Type B pancreatic cell (in vitro differentiated cells): ENCODE results near the gene TEX48.

GRCh38 chr9:114205284-114205655 lies 49.9 kb downstream of the COL27A1 start:
- PRO-cap = no peak

DNA sequence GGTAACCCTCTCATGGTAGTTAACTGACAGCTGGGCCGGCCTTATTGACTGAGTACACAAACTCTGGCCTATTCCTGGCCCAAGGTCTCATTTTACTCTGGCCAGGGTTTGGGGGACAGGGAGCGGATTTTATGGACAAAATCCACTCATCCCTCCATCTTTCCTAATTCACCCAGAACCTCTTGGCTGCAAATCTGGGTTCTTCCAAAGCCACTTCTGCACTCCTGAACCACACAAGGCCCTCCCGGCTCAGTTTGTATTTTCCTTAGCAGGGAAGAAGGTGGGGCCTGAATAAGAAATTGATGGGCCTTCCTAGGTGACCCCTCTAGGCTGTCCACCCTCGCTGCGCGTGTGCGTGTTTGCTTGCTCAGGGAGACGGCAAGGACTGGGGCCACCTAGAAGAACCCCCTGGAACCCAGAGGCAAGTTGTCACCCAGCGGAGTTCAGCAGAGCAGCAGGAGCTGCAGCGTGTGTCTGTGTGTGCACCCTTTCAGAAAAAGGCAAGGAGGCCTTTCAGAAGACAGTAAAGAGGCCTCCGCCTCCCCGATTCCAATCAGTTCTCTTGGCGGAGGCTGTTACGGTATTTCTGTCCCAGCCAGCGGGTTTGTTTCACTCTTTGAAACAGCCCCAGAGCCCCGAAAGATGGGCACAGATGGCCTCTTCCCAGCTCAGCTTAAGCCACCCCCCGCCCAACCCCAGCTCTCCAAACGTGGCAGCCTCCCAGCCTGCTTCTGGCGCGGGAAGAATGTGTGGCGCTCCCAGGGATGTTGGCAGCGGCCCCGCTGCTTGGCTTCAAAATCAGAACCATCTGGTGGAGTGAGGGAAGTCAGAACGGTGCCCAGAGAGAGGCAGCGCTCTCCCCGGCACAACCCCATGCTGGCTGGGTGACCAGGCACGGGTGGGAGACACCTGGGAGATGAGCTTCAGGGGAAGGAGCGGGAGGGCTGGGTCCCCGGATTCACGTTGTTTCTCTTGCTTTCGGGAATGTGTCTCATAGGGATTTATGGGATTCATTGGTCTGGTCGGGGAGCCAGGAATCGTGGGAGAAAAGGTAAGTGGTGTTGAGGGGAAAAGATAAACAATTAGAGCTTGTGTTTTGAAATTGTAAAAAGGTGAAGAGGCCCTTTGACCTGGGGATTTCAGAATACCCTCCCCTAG lies 72.9 kb upstream of the ORM1 start:
- PRO-cap = no peak

- PRO-cap = no peak
Measured at GRCh38 chr9:114327523-114328075, 2.1 kb upstream of the ORM2 start.

DNA sequence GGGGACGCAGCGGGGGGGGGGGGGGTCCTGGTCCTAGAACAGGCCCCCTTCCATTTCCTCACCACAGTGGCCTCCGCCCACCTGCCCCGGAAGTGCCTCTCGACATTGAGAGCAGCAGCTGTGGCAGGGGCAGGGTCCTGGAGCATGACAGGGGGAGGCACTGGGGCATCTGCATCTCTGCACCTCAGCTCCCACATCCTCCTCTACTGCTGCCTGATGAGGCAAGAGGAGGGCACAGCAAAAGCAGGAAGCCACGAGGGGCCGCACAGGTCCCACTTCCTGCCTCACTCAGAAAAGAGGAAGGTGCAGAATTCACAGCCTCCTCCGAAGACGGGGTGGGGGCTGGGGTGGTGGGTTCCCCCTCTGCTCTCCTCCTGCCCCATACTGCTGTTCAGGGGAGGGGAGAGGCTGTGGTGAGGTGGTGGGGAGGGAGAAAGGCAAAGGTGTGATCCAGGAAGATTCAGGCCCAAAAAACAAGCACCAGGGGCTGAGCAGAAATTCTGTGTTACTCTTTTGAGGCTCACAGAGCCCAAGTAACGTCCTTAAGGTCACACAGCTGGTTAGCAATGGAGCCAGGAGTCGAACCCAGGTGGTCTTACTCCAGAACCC lies 14.7 kb downstream of the AKNA start:
- PRO-cap = no peak

DNA sequence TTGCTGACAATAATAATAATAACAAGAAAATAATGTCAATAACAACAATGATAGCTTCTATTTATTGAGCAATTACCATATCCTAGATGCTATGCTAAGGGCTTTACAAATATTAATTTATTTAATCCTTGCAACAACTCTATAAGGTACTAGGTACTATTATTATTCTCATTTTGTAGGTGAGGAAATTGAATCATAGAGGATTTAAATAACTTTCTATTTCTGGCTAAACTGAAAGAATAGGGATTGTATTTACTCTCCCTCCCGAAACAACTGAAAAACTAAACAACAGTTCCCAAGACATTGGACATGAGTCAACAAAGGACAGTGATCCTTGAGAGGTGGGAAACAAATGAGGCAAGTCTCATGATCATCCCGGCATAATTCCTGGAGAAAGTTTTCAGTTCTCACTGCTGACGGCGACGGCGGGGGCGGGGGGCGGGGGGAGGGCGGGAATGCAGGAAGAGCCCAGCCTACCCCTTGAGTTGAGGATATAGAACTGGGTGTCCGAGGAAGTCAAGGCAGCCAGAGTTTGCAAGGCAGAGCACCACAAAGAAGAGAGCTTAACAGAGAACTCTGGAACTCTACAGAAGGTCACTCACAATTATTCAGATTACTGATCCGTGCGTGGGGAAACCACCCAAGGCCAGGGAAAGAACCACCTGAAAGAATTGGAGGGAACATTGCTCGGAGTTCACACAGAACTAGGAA lies 27.3 kb upstream of the WHRN start:
- PRO-cap = no peak

GRCh38 chr9:114589085-114589462 lies 1.5 kb downstream of the ATP6V1G1 start:
- PRO-cap = no peak

- PRO-cap = no peak
Measured at GRCh38 chr9:114681791-114682358, at the start of gene TEX48. TEX48 (minus strand) TSS chr9:114682192.

- PRO-cap = no peak
Measured at GRCh38 chr9:114898534-114899212, 31.7 kb downstream of the TNFSF8 start.

- PRO-cap = no peak
Measured at GRCh38 chr9:115115736-115116338, 2.1 kb downstream of the TNC start.

GRCh38 chr9:115118892-115119483 lies 1.0 kb upstream of the TNC start:
- PRO-cap = no peak

- PRO-cap = no peak
Measured at GRCh38 chr9:115146454-115147056, 28.6 kb upstream of the TNC start.

DNA sequence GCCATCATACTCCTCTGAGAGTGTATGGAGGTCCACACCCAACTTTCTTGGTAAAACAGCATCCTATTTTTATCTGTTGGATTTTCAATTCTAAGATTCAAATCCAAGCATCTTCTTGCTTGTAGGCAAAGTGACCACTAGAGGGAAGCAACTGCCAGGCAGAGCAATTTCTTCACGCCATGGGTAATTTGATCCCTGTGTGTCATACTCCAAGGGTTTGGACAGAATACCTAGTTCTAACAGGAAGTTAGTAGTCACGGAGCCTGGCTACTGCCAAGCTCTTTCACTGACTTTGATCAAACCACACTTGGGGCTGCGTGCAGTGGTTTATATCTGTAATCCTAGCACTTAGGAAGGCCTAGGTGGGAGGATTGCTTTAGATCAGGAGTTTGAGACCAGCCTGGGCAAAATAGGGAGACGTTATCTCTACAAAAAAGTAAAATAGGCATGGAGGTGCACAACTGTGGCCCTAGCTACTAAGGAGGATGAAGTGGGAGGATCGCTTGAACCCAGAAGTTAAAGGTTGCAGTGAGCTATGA lies 473.7 kb upstream of the TNC start:
- PRO-cap = no peak

GRCh38 chr9:115760695-115761176 lies 392.9 kb upstream of the PAPPA start:
- PRO-cap = no peak

DNA sequence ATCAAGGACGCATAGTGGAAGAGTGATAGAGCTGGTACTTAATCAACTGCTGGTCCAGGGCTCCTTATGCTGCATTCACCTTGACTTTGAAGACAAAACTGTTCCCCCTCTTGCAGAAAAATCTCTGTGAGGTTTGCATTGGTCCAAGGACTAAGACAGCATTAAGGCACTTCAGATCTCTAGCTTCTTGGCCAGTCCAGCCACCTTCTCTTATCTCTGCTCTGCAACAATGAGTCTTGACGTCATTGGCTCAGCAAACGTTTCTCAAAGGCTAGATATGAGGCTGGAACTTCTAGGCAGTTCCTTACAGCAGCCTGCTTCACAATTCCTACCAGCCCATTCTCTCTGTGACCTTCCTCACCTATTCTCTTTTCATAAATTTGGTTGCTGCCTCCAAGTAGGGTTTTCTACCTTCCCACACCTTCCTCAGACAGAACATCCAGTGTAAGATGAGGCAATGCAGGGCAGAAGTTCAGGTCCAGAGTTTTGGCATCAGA lies 220.9 kb upstream of the TRIM32 start:
- PRO-cap = no peak

DNA sequence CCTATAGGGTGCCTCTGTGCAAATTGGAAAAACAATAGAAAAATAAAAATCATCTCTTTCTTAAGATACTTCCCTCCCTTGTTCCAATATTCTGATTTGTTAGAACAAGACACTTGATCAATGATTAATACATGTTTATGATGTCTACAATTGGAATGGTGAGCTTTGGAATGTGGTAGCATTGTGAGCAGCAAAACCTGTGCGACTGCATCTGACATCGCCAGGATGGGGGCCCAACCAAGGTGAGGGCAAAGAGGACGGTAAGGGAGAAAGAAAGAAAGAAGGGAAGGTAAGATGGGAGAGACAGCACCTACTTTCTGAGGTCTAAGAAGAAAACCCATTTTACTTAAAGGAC lies 183.0 kb upstream of the TRIM32 start:
- PRO-cap = no peak

DNA sequence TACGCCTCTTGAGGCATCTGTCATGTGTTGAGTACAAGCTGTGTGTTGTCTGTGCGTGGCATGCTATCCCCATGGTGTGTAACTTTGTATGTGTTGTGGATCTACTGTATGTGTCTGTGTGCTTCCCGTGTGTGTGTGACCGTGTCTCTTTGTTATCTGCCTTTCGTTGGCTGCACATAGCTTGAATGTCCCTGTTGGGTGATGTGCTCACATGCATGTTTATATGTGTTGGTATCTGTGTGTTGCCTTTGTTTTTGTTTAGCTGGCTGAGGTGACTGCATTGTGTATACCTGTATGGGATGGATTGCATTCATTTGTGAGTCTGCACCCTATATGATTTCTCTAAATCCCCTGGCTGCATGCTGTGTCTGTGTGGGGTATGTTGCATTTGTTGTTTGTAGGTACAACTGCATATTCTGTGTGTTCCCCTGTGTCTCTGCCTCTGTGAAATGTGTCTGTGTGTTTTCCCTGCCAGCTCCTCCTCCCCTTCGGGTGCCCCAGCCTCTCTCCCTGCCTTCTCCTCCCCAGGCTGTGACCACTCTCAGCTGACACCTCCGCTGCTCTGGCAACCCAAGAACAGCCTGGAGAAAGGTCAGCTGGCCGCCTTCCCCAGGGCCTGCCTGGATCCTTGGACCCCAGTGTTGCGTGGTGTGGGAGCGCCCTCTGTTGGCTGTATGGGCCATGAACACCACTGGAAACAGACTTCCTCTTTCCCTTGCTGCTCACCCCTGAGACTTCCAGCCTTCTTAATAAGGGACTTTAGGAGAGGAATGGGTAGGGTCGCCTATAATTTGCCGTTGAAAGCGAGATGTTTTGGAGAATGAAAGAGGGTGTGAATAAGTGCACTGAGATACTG lies 115.2 kb upstream of the TRIM32 start:
- PRO-cap = no peak

DNA sequence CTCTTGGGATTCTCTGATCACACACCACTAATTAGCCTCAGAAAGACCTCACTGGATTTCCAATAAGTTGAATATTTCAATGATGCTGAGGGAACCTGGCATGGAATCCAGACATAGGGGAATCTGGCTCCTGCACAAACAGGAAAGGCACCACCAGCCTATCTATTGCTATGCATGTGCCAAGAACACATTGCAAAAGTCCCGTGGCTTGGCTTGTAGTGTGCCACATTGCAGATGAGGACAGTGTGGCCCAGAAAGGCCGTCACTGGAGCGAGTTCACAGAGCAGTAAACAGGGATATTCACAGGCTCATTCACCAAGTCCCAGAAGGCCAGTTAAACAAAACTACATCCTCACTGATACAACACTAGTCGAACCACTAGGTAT lies 39.7 kb upstream of the TRIM32 start:
- PRO-cap = no peak

GRCh38 chr9:116919531-116919869 lies 232.4 kb downstream of the TRIM32 start:
- PRO-cap = no peak

- PRO-cap = no peak
Measured at GRCh38 chr9:117405896-117406256, 9.0 kb downstream of the ASTN2 start.

- PRO-cap = unidirectional peak, plus-strand start at chr9:117487765
Measured at GRCh38 chr9:117487597-117488270, 72.9 kb upstream of the ASTN2 start.